Neural cell (in vitro differentiated cells): Measurements from ENCODE around the gene ZBTB8B.

DNA sequence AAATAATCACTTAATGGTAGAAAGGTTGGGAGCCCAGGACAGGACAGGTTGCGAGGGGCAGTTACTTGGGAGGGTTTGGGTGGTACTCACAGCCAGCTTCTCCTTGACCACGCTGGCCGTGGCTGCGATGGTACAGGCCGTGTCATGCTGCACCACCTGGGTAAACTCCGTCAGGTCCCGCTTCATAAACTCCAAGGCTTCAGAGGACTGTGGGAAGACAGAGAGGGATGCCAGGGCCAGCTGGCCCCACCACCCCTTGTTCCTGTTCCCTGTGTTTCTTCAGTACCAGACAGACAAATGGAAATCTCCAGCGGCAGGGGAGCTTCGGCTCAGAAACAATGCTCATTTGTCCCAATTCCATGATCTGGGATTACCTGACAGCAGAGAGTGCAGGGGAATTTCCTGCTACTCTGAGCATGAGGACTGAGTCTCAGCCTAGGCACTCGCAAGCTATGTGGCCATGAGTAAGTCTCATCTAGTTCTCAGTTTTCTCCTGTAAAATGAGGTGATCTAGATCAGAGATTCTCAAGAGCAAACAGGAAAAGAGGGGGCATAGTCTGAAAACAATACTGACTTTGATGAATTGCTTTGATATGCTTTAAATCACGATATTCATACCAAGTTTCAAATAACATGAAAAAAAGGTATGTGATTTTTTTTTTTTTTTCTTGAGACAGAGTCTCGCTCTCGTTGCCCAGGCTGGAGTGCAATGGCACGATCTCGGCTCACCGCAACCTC is 7.4 kb downstream of the BSDC1 start:
- RAMPAGE, long total RNA = no peak

- RAMPAGE, long total RNA = start-site peak on the plus strand at chr1:32465062-32465079, 99 and 96 reads in 2 replicates
Observed at GRCh38 chr1:32464576-32465374, at the start of gene ZBTB8B. Gene ZBTB8B (plus strand): TSS chr1:32465072.

DNA sequence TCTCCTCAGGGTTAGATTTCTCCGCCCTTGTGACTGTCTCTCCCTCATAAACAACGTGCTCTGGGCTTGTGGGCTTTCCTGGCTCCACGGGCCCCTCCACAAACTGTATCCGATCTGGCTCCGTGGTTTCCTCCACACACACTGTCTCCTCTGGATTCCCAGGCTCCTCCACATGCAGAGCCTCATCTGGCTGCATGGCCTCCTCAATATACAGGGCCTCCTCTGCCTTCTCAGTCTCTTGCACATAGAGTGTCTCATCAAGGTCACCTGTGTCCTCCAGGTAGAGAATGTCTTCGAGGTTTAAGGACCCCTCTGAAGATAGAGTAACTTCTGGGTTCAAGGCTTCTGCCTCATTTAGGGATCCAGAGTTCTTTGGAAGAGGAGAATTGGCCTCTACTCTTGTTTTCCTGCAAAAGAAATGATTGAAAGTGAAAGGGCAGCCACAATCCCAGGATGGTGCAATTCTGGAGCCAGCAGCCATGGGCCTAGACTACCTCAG is 6.9 kb downstream of the SYNC start:
- RAMPAGE, long total RNA = no peak

- RAMPAGE, long total RNA = no peak
Observed at GRCh38 chr1:32753657-32753905, 12.0 kb downstream of the KIAA1522 start.

- RAMPAGE, long total RNA = start-site peak on the plus strand at chr1:32753997-32754020, 126 and 478 reads in 2 replicates
Observed at GRCh38 chr1:32753906-32754905, 12.6 kb downstream of the KIAA1522 start.

DNA sequence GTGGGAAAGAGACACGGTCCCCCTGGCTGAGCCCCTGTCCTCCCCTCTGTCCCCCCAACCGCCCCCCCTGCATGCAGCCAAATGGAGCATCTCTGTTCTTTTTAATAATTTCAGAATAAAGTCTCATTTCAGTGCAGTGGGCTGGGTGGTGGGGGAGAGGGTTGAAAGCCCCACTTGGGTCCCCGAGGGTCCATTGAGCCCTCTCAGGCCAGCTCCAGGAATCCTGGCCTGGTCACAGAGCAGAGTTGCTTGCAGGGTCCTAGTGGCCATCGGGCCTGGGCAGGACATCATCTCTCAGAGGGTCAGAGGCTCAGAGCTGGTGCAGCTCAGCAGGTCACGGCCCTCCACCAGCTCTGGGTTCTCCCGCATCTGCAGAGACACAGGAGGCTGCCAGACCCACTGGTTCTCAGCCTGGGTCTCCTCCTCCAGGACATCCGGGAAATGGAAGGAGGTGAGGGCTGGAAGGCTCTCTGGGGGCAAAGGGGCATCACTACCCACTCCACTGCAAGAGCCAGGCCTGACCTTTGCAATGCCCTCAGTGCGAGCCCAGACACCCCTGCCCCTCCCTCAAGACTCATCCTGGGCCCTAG is 6.6 kb downstream of the TMEM54 start:
- RAMPAGE, long total RNA = no peak

DNA sequence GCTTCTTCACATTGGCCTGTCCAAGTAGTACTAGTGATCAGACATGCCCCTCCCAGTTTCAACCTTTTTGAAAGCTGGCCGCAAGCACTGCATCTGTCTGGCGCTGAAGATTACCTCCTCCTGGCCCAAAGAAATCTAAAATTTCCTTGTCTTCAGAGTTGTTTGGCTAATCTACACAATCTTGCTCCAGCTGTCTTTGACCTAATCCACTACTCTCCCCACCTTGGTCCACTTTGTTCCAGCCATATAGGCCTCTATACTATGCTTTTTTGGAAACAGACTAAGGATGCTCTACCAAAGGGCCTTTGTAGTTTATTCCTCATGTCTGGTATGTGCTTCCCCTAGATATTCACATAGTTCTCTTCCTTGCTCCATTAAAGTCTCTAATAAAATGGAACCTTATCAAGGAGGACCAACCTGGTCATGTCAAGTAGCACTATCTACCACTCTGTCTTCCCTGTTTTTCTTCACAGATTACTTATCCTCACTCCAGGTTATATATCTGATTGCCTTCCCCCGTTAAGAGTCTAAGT is 31.5 kb upstream of the TMEM54 start:
- RAMPAGE, long total RNA = no peak

DNA sequence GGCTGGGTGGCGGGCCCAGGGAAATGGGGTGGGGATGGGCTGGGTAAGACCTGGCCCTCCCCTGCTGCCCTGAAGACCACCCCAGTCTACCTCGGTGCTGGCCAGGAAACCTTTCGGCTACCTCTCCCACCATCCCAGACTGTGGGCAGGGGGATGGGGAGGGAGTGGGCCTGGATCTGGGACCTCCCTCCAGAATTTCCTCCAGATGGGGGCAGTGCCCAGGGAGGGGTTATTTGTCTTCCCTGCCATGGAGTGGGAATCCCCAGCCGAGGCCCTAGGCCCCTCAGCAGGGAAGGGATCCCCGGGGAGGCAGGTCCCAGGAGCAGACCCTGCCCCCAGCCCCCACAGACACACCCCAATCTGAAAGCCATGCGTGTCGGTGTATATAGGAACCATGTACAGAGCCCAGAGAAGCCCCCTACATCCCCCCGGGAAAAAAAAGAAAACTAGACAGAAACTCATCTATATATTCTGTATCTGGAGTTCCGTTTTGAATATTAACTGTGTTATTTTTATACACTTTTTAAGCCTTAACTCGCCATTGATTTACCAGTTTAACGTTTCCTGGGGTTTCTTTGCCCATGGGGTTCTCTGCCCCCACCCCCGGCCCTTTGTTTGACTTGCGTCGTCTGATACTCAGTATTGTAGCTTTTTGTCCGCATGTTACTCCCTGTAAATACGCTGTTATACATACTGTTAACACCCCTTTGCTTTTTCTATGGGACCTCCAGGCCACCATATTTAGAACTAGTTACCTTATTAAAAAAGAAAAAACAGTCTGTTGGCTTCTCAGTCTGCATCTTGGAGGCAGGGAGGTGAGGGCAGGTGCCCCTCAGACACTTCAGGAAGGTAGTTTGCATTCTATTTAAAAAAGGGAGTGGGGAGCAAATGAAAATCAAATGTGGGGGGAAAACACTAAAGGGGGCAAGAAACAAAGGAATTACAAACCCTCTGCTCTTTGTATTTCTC is 20.9 kb downstream of the A3GALT2 start:
- RAMPAGE, long total RNA = no peak

DNA sequence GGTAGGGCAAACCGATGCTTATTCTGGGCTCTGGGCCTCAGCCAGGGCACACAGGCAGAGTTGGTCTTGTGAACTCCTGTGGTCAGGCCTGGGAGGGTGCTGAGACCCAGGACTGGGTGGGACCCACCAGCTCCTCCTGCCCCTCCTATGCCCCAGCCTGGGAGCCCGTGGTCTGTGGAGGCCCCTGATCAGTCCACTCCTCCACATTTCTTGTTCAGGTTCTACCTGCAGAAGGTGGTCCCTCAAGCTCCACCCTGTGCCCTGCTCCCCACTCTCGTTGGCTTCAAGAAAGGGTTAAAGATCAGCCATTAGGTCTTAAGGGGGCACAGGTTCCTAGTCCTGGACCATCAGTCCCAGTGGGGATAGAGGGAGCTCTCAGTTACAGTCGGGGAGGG is 544 bp downstream of the A3GALT2 start:
- RAMPAGE, long total RNA = no peak

DNA sequence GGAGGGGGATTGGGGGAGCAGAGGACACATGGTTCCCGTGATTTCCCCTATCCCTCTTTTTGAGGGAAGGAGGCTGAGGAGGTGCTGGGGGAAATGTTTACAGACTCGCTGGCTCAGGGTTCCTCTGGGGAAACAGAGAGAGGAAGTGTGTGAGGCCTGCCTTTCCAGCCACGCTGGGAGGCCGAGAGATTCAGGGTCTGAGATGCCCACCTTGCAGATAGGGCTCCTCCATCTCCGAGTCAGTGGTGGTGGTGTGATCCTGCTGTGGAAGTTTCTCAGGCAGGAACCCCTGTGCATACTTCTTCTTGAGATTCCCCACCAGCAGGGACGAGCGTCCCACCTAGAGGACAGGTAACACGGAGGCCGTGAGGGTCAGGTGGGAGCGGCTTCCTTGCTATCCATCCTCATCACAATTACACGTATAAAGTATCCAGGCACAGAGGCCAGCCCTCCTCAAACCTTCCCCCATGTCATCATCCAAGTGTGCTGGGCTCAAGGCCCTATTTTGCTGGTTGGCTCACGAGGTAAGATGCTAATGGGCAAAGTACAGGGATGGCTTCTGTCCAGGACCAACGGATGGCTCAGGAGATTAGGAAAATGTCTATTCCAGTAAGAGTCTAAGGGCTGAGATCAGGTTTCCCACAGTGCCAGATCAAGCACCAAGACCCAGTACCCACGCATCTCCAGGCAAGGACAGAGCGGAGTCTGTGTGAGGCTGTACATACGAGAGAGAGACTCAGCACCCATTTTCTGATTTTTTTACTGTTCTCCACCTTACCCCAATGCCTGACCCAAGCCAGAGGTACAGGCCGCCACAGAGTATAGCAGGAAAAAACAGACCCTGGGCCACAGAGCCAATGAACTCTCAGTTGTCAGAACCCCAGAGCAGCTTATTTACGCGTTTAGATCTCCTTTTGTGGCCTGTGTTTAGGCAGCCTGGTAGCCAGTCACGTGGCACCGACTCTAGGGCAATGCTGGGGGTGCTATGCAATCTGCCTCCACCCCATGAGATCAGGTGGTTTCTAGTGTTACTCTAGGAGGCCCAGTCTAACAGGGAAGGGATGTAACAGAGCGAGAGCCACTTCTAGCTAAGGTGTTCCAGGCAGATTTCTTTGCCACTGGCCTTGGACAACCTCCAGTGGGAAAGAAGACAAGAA is 11.5 kb upstream of the A3GALT2 start:
- RAMPAGE, long total RNA = no peak

- RAMPAGE, long total RNA = no peak
Observed at GRCh38 chr1:33337259-33337916, 16.5 kb upstream of the A3GALT2 start.

DNA sequence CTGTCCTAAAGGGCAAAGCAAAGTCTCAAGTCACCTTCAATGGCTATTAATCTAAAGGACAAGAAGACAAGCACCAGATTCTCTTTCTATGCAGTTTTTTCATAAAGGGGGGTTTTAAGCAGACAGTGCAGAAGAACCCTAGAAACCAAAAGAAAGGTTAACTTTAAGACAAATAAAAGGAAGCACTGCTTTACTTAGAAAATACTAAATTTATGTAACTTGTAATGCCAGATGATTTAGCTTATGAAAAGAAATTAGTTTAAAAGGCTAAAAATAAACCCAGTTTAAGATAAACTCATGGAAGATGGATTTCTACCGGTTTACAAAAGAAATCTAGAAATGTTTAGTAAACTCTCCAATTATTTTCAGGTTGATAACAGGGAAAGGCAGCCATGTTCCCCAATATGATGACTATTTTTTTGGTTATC is 23.0 kb upstream of the A3GALT2 start:
- RAMPAGE, long total RNA = no peak

- RAMPAGE, long total RNA = no peak
Observed at GRCh38 chr1:33348571-33349069, 27.7 kb upstream of the A3GALT2 start.

DNA sequence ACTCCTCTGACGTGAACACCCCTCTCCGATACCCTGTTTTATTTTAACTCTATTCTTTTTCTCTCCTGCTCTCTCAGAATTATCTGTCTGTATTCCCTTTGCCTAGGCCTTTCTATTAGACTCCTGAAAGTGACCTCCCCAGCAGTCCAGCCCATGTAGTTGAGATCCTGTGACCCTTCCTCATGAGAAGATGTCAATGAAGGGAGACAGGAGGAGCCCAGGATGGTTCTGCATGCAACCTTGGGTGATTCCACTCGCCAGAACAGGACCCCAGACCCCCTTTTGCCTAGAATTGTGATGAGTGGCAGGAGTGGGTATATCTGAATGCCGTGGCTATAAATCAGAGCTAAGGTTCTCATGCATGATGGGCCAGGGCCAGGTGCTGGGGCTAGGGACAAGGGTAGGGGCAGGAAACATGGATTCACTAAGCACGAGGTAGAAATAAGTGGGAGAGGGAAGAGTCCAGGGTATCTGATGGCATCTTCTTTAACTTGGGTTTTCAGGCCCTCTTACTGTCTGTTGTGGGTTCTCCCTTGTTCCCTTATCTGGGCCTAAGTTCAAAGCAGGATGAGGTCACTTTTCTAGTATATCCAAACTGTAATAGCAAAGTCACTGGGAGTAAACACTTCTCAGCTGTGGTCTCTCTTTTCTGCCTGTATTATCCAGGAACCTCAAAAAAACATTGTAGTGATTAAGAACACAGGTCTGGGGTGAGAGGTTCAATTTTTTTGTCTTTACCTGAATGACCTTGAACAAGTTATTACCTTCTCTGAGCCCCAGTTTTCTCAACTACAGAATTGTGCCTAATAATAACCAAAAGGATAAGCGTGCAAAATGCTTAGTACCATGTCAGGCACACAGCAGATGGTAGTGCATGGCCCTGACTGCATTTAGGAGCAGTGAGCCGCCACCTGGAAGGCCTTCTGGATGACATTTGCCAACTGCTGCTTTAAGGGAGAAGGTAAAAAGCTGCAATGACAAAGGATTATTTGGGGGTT is 53.4 kb upstream of the A3GALT2 start:
- RAMPAGE, long total RNA = no peak

GRCh38 chr1:33382406-33383152 is 48.3 kb downstream of the PHC2 start:
- RAMPAGE, long total RNA = no peak

GRCh38 chr1:33605986-33606847 is 133.8 kb downstream of the ZSCAN20 start:
- RAMPAGE, long total RNA = no peak

DNA sequence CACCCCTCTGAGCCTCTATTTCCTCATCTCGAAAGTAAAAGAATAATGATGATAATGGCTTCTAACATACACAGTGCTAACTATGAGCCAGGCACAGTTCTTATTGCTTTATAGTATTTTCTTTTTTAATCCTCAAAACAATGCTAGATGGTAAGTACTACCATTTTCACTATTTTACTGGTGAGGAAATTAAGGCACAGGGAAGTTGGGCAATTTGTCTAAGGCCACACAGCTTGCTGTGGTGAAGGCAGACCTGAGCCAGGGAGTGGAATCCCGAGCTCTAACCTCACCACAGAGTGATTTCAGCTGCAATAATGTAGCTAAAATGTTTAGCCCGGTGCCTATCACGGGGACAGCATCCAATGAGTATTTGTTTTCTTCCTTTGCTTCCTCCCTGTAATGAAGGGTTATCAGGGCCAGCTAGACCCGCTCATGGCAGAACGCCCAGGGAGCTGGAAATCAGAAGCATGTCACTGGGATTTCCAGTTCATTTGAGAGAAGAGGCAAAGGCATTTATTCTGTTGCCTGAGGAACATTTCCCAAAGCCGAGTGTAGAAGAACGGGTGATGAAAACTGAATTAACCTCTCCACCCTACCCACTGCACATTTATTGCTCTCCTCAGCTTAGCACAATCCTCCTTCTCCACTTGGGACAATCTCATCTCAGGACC is 183.0 kb downstream of the ZSCAN20 start:
- RAMPAGE, long total RNA = no peak

DNA sequence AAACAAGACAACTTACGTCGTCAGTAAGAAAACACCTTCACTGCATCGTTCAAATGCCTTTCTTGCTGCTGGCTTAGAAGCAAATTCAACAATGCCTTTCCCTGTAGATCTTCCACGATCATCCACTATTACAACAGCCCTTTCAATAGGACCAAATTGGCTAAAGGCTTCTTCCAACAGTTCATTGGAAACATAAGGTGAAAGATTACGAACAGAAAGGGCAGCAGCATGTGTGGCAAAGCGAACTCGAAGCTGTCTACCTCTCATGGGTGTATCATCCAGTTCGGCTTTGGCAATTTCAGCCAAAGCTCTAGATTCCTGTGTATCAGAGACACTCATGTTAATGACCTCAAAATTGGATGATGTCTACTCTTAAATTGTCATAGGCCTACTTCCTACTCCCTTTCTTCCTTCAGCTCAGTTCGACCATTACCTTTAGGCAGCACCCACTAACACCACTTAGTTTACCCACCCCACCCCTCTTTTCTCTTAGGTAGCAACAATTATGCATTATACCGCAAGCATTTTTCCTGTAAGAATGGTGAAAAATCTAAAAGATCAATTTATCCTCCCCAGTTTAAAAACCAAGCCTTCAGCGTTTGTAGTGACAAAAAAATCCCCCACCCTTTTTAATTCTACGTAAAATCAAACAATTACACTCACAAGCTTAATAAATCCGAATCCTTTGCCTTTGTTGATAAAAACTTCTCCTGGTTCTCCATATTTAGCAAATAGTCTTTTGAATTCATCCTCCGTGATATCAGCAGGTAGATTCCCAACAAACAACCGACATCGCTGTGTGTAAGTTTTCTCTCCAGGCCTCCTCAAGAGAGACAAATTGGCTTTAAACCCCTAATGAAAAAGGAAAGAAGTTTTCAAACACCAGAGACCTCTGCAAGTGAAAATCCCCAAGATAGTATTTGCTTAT is 2.0 kb downstream of the SFPQ start:
- RAMPAGE, long total RNA = no peak

- RAMPAGE, long total RNA = no peak
Observed at GRCh38 chr1:35193239-35193926, 438 bp upstream of the SFPQ start.

- RAMPAGE, long total RNA = no peak
Observed at GRCh38 chr1:35357318-35357896, 88.9 kb downstream of the ZMYM4 start.